A549 (cell line): ENCODE results near the genes SWT1 and CDC73.

- PRO-cap = no peak
CAGE:
- cytosol, long polyA plus RNA = no peak
- long polyA plus RNA = no peak
- nucleus, long polyA plus RNA = no peak
These were observed 21.3 kb downstream of the C1orf21 start for GRCh38 chr1:184408084-184408634.

DNA sequence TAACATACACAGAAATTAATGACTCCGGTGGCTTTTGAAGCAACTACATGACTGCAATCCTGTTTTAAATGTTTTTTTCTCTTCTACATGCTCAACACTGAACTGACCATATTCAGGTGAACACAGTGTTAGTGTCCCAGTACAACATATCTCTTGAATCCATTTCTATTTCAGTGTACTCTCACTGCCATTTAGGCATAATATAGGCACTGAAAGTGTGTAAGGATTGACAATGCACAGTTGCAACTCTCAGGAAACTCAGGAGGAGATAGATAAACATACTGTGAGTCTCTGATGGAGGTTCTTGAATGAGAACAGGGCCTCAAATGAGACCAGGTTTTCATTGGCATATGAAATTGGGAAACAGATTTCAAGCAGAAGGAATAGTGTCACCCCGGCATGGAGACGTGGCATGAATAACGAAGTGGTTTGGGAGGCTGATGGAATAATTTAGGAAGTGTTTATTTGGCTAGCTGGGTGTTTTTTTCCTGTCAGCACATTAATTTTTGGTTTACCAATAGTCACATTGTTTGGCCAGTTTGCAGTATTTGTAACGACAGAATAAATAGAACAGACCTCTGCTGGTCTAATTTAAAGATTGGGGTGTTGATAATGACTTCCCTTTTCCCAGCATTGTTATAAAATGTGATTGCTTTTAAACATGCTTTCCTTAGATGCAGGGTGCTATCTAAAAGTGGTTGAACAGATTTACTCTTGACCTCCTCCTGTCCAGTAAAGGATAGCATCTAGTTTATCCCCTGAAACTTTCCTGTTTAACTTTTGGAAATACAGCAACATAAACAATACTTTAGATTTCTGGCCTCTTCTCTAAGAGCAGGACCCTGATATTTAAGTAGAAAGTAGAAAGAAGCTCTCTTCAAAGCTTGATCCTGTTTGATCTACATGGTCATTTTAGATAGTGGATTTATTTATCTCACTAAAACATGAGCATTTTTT is 132.0 kb downstream of the C1orf21 start:
- PRO-cap = no peak
CAGE:
- cytosol, long polyA plus RNA = no peak
- long polyA plus RNA = no peak
- nucleus, long polyA plus RNA = no peak

- PRO-cap = no peak
CAGE:
- cytosol, long polyA plus RNA = no peak
- long polyA plus RNA = no peak
- nucleus, long polyA plus RNA = no peak
These were observed 168.8 kb downstream of the C1orf21 start for GRCh38 chr1:184555502-184556196.

GRCh38 chr1:184560959-184561392 is 174.1 kb downstream of the C1orf21 start:
- PRO-cap = no peak
CAGE:
- cytosol, long polyA plus RNA = no peak
- long polyA plus RNA = no peak
- nucleus, long polyA plus RNA = no peak

DNA sequence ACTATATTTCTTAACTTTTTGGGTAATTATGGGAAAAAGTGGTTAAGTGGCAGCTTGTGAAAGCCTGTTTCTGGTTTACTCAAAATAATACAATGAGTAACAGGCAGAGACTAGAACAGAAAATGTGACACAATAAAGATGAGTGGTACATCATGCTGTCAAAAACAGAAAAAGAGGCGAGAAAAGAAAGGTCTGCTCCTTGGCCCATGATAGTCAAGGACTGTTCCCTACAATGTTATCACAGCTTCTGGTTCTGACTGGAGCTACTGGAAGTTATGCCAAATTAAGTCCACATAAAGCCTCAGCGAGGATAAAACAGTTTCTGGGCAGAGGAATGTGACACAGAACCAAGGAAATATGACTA is 92.1 kb downstream of the NIBAN1 start:
- PRO-cap = no peak
CAGE:
- cytosol, long polyA plus RNA = no peak
- long polyA plus RNA = no peak
- nucleus, long polyA plus RNA = no peak

- PRO-cap = no peak
CAGE:
- cytosol, long polyA plus RNA = no peak
- long polyA plus RNA = no peak
- nucleus, long polyA plus RNA = no peak
These were observed 80.6 kb downstream of the NIBAN1 start for GRCh38 chr1:184893653-184894174.

GRCh38 chr1:184959699-184959943 is 14.7 kb downstream of the NIBAN1 start:
- PRO-cap = no peak
CAGE:
- cytosol, long polyA plus RNA = no peak
- long polyA plus RNA = no peak
- nucleus, long polyA plus RNA = no peak

DNA sequence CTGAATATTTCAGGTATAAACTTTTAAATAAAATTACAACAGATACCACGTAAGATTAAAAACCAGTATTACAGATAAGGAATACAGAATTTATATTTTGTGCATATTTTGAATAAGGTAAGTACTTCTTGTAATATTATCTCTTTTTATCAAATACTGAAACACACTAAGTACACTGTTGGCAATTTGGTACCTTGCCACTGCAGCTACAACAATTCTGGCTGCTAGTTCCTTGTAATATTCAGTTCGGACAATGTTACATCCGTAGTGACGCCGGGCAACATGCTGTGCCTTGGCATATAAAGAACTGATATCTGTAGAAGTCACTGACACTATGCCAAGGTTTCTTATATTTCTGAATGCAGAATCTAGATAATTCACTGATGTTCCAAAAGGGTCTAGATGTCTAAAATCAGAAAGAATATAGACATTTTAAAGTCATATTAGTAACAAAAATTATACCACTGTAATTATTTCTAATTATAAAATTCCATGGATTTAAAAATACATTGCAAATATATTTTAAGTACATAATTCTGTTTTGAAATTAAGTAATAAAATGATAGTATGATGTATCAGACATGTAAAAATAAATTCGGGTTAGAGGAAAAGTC is 17.5 kb downstream of the TRMT1L start:
- PRO-cap = no peak
CAGE:
- cytosol, long polyA plus RNA = no peak
- long polyA plus RNA = no peak
- nucleus, long polyA plus RNA = no peak

- PRO-cap = bidirectional peak, plus-strand start at chr1:185157146, minus-strand start at chr1:185156951
CAGE:
- cytosol, long polyA plus RNA = no peak
- long polyA plus RNA = start-site peak on the minus strand at chr1:185156932-185156956, 411 and 306 reads in 2 replicates; start-site peak on the plus strand at chr1:185157106-185157294, 33 and 35 reads in 2 replicates
- nucleus, long polyA plus RNA = start-site peak on the minus strand at chr1:185156930-185156956, 26 and 376 reads in 2 replicates; start-site peak on the plus strand at chr1:185157131-185157218, 22 and 33 reads in 2 replicates
These were observed at the start of gene SWT1 for GRCh38 chr1:185156576-185157900. Gene SWT1 (plus strand): TSS chr1:185157167.

DNA sequence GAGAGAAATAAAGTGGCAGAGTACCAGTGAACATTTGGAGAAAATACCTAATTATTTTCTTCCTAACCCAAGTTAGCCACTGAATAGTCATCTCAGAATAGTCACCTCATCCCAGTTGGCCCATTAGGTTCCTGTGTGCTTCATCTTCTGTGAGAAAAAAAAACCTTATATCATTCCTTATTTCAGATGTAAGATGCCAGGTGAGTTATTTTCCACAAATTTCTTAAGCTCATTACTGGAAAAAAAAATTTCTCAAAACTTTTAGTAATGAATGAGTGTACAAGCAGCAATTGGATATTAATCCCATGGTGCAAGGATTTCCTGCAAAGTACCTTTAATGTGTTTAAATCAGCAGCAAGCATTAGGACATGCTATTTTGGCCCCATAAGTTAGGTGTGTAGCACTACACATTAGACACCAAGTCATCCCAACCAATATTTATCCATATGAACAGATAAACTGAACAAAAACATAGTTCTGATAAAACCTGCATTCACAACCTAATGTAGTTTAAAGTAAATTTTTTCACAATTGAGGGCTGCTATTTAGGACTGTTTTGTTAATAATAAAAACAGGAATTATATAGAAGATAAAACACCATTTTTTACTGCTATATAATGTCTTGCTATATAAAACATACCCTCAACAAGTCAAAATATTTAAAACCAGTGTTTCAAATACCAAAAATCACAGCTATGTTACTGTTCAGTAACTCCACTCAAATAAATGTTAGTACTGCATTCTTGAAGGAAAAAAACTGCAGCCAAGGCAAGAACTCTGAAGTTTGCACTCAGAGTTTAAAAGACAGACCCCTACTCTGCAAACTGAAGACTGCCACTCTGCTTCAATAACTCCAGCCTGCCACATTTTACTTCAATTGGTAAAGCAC is 20.2 kb downstream of the IVNS1ABP start:
- PRO-cap = no peak
CAGE:
- cytosol, long polyA plus RNA = no peak
- long polyA plus RNA = no peak
- nucleus, long polyA plus RNA = no peak

DNA sequence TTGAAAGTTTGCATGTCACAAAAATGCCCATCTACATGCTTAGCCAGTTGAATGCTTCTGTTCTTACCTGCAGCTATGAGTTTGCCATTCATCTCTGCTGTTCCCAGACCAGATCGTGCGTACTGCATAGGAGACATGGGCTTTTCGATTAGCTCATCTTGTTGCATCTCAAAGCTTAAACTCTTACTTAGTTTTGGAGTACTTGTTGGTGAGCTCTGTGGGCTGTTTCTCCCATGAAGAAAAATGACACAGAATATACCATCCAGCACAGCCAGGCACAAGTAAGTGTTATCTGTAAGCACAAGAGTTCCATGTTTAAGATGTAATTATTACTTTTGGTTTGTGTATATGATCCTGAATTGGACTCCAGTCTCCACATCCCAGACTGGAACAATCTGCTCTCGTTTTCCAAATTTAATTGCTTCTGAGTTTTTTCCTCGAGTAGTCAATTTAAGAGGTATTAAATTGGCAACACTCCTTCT is 16.1 kb downstream of the IVNS1ABP start:
- PRO-cap = no peak
CAGE:
- cytosol, long polyA plus RNA = no peak
- long polyA plus RNA = no peak
- nucleus, long polyA plus RNA = no peak

- PRO-cap = no peak
CAGE:
- cytosol, long polyA plus RNA = no peak
- long polyA plus RNA = no peak
- nucleus, long polyA plus RNA = no peak
These were observed 57.6 kb upstream of the IVNS1ABP start for GRCh38 chr1:185374658-185375006.

GRCh38 chr1:185719220-185719829 is 14.9 kb upstream of the HMCN1 start:
- PRO-cap = no peak
CAGE:
- cytosol, long polyA plus RNA = no peak
- long polyA plus RNA = no peak
- nucleus, long polyA plus RNA = no peak

DNA sequence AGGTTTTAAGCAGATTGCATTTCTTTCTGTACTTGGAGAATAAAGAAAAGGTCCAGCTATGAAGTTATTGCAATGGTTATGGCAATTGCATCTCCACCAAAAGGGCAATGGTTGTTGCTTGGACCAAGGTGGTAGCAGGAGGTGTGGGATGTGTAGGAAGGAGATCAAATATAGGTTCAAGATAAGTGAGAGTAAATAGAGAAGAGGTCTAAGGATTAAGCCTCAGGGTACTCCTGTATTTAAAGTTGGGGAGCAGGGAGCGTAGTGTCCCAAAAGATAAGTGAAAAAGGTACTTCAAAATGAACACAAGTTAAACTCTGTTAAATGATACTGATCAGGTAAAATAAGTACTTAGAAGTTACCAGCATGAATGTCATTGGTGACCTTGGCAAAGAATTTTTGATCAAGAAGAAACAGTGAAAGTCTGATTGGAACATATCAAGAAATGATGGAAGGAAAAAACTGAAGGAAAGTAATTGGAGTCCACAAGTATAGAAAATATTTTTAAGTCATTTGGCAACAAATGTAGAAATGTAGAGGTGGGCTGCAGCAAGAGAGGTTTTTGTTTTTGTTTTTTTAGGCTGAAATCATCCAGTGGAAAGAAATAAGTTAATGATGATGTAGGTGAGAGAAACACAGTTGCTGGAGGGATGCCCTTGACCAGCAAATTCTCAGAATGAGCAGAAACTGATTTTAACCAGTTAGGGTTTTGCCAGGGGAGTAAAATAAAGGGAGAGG is 223.0 kb upstream of the PRG4 start:
- PRO-cap = no peak
CAGE:
- cytosol, long polyA plus RNA = no peak
- long polyA plus RNA = no peak
- nucleus, long polyA plus RNA = no peak

DNA sequence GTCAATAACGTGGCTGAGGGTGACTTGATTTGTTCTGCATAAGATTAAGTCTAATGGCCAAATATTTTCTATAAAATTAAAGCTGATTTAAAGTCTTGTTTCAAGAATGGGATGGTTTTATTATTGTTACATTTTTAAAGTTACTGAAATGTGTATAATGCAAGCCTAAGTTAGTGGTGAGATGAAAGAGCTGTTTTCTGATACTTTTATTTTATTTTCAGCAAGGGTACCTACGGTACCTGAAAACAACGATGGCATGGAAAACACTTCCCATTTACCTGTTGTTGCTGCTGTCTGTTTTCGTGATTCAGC is 502 bp downstream of the PRG4 start:
- PRO-cap = no peak
CAGE:
- cytosol, long polyA plus RNA = no peak
- long polyA plus RNA = no peak
- nucleus, long polyA plus RNA = no peak

- PRO-cap = no peak
CAGE:
- cytosol, long polyA plus RNA = no peak
- long polyA plus RNA = no peak
- nucleus, long polyA plus RNA = no peak
These were observed 63.4 kb upstream of the RGS1 start for GRCh38 chr1:192512158-192512567.

DNA sequence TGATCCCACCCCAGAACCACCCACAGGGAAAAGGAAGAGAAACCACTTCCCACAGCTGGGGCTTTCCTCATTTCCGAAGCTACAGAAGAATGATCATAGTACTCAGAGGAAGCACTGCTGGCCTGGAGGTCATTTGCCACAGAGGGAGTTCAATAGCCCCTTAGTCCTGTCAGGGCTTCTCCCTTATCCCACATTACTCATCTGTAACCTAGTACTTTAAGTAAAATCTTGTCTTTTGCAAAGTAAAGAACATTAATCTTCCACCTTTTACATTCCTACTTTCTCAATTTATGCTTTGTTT is 63.1 kb upstream of the RGS1 start:
- PRO-cap = no peak
CAGE:
- cytosol, long polyA plus RNA = no peak
- long polyA plus RNA = no peak
- nucleus, long polyA plus RNA = no peak

DNA sequence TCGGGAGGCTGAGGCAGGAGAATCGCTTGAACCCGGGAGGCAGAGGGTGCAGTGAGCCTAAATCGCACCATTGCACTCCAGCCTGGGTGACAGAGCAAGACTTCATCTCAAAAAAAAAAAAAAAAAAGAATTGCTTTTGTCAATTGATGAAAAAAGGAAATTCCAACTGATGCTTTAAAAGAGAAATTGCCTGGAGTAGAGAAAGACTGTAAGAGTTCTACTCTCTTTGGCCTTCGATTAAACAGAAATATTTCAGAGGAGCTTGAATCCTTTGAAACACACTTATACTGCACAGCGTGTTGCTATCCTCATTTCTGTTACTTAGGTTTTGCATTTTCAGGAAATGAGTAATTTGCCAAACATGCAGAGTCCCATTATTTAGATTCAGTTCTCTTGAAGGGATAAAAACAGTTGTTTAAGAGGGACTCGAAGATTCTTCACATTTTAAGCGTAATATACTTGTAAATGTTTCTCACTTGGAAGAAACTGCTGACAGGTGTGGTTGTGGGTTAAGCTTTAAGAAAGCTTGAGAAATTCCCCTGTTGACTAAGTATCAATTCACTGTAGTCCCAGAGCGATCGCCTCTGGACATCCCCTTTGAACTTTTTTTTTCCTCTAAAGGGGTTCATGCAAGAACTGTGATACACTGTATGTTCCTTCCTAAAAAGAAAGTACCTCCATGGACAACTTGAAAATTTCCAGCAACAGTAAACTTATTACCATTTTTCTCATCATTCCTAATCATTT is 30.7 kb upstream of the RGS1 start:
- PRO-cap = no peak
CAGE:
- cytosol, long polyA plus RNA = no peak
- long polyA plus RNA = no peak
- nucleus, long polyA plus RNA = no peak

DNA sequence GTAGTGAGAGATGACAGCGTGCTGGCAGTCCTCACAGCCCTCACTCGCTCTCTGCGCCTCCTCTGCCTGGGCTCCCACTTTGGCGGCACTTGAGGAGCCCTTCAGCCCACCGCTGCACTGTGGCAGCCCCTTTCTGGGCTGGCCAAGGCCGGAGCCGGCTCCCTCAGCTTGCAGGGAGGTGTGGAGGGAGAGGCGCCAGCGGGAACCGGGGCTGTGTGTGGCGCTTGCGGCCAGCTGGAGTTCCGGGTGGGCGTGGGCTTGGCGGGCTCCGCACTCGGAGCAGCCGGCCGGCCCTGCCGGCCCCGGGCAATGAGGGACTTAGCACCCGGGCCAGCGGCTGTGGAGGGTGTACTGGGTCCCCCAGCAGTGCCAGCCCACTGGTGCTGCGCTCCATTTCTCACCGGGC is 72.4 kb downstream of the UCHL5 start:
- PRO-cap = no peak
CAGE:
- cytosol, long polyA plus RNA = no peak
- long polyA plus RNA = no peak
- nucleus, long polyA plus RNA = no peak

DNA sequence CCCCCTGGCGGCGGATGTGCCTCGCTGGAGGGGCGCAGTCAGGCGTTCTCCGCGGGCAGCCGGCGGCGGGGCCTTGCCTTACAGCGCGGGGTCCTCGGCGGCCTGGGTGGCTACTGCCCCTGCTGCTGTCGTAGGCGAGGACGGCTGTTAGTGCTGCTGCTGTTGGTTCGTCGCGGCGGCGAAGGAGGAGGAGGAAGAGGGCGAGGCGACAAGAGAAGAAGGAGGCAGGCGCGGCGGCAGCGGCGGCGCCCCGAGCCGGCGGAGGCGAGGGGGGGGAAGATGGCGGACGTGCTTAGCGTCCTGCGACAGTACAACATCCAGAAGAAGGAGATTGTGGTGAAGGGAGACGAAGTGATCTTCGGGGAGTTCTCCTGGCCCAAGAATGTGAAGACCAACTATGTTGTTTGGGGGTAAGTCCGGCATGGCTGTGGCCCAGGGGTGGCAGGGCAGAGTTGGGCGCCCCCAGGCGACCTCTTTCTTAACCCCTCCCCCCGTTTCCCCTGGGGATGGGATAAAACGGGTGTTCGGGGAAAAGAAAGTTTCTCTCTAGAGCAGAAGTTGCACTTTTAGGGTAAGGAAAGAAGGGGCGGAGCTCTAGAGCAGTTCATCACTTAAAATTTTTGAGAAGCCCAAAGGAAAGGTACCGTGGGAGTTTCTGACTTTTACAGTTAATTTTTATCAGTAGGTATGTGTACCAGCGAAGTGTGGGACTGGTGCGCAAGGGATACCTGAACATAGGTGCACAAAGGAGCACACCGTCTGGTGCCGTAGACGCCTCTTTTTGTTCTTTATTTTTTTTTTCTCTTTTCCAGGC is at the start of gene CDC73:
Gene CDC73, plus strand, starts transcription at position 110 of the 814 bp plus-strand sequence.
- PRO-cap = bidirectional peak, plus-strand start at position 76 of the sequence, minus-strand start outside the sequence
CAGE:
- cytosol, long polyA plus RNA = no peak
- long polyA plus RNA = start-site peak on the plus strand centred at position 151 of the sequence, 248 bp wide, 729 and 393 reads in 2 replicates
- nucleus, long polyA plus RNA = start-site peak on the plus strand centred at position 228 of the sequence, 79 bp wide, 114 and 136 reads in 2 replicates